Measurements from ENCODE around the genes CLRN1, P2RY14 and GPR87.

- RRBS: no CpG with 5 or more reads among the region's 3 CpGs
Observed at GRCh38 chr3:150039048-150039265, 68.3 kb upstream of the PFN2 start.

GRCh38 chr3:150267284-150267715 is 140.8 kb upstream of the TSC22D2 start:
- RRBS: no CpG with 5 or more reads among the region's 2 CpGs

- RRBS: no CpG with 5 or more reads among the region's 8 CpGs
Observed at GRCh38 chr3:150308618-150309155, 99.4 kb upstream of the TSC22D2 start.

DNA sequence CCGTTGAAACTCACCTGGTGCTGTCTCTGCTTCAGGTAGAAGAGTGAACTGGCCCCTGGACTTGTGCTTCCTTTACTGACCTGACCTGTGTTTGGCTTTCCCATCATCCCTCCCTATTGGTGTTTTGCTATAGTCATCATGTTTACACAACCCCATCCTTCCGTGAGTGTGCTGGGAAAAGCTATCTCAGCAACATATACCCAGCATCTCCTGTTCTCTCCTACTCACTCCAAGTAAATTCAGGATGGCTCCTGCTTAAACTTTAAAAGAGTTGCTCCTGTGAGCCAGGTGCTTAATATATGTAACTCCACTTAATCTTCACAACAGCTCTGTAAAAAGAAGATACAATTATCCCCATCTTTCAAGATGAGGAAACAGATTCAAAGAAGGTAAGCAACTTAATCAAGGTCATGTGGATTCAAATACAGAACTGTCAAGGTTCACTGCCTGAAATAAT is 77.1 kb upstream of the TSC22D2 start:
- RRBS: no CpG with 5 or more reads among the region's 2 CpGs

DNA sequence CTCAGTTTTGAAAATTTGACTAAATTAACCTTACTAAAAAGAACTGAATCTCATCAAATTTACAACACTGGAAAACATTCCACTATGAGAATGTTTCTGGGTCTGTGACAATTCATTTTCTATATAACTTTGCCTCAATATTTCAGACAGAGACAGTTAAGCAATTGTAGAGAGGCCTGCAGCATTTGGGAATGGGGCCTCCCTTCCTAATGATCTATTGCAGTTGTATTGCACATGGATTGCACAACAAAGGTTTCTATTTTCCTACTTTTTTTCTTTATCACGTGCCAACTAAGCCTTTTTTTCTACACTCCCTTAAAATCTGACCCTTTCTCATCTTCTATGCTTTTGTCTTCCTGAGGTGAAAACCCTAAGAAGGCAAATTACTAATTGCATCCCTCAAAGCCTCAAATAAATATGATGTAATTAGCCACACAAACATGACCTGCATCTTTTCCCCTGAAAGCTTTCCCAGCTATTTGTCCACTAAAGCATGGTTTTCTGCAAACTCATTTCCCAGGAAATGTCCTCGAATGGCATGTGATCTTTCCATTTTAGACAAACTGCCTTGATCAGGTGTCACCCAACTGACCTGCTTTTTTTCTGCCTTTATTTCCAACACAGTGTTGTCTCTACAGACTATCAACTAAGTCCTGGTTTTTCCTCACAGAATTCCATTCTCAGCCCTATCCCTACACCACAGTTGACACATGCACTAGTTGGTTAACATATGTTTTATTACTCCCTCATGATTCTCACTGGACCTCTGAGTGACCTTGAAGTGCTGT is 32.0 kb upstream of the TSC22D2 start:
- RRBS: no CpG with 5 or more reads among the region's 2 CpGs

- RRBS: 1% methylated on average over 37 of the region's 48 CpGs
Observed at GRCh38 chr3:150410527-150411104, 2.5 kb downstream of the TSC22D2 start.

DNA sequence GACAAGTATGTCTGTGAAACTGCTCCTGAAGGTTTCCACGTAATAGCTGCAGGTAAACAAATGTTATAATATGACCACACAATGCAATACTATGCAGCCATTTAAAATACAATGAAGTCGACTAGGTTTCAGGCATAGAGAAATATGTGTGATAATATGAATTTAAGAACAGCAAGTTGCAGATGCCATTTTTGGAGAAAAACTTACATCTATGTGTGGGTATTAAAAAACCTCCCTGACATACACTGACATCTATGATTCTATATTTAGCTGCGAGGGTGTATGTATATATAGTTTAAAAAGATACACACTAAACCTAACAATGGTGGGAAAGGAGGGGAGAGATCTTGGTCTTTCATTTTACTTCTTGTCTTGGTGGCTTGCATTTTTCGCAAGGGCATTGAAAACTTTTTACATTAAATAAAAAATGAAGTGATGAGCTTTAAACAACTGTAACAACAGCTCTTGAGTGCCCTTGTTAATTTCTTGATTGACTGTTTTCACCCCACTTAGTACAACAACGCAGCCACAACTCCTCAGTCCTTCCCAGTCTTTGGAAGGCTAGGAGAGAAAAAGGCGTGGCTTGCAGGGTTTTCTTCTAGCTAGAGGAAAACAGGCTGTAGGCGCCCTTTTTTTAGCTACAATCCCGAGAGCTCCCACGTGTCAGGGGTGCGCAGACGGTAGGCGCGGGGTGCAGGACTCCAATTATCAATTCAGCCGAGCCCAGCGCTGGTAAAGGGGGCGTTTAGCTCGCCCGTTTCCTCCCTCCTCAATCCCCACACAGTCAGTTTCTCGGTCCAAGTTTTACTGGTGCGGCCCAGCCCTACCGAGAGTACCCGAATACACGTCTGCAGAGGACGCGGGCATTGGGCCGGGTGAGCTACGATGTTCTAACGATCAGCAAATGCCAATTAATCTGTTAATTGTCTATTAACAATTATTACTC is 1.4 kb downstream of the SIAH2 start:
- RRBS: no CpG with 5 or more reads among the region's 28 CpGs

DNA sequence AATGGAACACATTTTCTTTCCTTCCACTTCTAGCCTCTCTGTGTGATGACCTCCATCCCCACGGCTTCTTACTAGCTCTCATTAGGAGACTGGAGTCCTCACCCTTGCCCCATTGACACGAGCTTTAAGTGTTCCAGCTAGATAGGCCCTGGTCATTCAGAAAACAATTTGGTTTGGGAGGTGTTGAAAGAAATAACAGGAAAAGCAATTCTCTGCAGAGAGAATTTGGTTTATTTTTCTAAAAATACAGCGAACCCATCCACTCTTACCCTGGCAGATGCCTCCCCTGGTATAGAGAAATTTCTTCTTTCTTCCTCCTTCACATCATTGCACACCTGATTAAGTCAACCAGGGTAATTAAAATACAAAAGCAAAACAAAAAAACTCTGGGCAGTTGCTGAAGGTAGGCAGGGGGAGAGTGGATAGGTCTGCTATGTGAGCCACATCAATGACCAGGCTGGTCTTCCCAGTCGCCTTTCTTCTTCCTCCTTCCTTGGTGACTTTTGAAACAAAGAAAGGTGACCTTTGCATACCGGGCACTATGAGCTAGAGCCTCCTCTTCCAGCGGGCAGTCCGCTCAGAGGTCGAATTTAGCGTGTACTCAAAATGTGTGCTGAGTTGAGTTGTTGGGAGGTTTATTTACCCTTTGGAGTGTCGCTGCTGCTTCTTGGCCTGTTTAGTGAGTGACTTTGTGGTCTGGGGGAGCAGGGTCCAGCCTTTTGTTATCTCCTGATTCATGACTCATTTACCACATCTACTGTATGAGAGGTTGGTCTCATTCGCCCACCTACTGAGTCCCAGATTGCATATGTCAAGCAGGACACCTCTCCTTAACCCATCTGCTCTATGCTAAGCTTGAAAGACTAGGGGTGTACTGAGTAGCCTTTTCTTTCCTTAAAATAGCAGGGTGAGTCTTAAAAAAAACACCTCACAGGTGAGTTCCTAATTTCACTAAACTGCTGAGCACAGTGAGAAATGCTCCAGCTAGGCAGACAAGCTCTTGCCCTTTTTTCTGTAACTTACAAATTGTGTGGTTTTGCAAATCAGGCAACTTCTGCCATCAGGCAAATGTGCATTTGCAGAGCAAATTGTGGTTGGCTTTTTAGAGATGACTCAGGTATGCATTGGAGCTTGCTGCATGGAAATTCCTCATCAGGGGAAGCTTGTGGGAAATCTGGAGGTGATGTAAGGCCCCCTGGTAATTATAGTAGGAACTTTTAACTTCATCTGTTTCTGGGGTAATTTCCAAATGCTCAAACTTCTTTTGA is 3.0 kb upstream of the SIAH2 start:
- RRBS: no CpG with 5 or more reads among the region's 11 CpGs

DNA sequence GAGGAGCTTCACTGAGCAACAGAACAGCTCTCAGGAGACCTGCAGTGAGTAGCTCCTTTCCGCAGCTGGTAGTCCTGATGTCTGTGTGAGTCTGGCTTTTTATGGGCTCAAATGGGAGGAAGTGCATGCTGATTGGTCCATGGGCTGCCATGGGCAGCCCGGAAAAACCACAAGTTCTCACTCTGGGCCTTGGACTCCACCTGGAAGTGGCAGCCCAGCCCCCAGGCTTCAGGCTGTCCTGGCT is 11.4 kb upstream of the SIAH2 start:
- RRBS: no CpG with 5 or more reads among the region's 2 CpGs

DNA sequence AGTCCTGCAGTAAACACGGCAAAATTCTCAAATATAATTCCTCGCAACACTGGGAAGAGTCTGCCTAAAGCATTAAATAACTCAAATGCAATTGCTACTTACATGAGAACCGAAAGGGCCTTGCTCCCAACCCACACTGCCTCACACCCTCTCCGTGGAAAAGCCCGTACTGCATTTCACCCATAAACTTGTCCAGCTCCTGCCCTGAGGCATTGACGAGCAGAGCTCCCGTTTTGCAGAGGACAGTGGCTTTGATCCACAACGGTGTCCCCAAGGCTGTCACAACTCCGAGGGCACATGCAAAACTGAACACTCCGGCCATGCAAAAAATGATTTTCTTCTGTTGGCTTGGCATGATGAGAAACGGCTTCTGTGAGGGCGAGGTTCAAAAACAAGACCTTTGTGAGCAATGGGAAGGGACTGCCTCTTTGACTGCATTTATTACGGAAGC is at the start of gene CLRN1:
CLRN1 (minus strand) TSS at position 374 of the 451 bp plus-strand sequence.
- RRBS: no CpG with 5 or more reads among the region's 13 CpGs

- RRBS: no CpG with 5 or more reads among the region's 8 CpGs
Observed at GRCh38 chr3:151278226-151279019, at the start of gene P2RY14. TSS of gene P2RY14 (minus strand) at chr3:151278542.

DNA sequence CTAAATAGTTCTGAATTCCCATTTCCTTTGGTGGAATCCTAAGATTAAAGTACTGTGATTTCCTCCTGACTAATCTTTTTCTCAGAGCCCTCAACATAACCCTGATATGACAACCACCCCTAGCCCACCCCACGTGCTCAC is 3.2 kb upstream of the P2RY14 start:
- RRBS: no CpG with 5 or more reads among the region's 1 CpG

DNA sequence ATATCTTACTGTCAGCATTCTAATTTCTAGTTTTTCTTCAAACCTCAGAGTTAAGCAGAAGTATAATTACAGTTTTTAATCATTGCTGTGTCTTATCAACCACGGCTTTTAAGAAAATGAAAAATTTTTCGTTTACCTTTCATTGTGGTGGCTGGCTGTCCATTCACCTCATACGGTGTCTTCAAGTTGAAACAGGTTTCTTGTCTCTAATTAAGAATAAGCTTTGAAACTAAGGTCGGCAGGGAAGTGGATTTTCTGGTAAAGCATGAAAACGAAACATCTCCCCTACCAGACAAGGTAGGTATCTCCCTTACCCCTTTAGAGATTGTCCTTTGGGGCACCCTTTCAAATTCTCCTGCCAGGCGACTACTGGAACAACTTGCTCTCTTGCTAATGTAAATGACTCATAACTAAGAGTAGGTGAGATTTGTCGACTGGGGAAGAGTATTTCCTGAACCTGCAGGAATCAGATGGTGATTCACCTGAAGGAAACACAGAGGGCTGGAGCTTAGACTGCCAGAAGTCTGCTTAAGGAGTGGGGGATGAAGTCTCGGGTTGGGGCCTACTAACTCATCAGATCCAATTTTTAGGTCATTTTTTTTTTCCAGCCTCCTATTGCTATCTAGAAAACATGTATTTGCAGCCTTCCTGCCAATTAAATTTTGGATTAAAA is at the start of gene GPR87:
GPR87 (minus strand) TSS at position 371 of the 673 bp plus-strand sequence.
- RRBS: no CpG with 5 or more reads among the region's 8 CpGs

DNA sequence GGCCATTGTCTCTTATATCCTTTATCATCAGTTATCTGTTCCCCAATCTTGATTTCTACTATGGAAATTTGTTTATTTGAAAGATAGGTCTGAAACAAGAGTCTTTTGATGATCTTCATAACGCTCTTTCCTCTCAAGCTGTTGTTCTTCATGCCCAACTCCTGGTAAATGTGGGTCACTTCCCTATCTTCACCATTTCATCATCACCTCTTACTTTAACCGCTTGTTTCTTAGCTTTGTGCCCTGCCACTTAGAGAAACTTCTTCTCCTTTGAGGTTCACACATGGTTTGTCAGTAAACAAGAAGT is 16.8 kb upstream of the P2RY13 start:
- RRBS: no CpG with 5 or more reads among the region's 2 CpGs

DNA sequence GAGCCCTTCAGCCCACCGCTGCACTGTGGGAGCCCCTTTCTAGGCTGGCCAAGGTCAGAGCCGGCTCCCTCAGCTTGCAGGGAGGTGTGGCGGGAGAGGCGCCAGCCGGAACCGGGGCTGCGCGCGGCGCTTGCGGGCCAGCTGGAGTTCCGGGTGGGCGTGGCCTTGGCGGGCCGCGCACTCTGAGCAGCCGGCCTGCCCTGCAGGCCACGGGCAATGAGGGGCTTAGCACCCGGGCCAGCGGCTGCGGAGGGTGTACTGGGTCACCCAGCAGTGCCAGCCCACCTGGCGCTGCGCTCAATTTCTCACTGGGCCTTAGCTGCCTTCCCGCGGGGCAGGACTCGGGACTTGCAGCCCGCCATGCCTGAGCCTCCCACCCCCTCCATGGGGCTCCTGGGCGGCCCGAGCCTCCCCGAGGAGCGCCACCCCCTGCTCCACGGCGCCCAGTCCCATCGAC is 116.4 kb upstream of the MBNL1 start:
- RRBS: no CpG with 5 or more reads among the region's 34 CpGs

GRCh38 chr3:152155694-152156005 is 113.1 kb upstream of the MBNL1 start:
- RRBS: no CpG with 5 or more reads among the region's 2 CpGs

DNA sequence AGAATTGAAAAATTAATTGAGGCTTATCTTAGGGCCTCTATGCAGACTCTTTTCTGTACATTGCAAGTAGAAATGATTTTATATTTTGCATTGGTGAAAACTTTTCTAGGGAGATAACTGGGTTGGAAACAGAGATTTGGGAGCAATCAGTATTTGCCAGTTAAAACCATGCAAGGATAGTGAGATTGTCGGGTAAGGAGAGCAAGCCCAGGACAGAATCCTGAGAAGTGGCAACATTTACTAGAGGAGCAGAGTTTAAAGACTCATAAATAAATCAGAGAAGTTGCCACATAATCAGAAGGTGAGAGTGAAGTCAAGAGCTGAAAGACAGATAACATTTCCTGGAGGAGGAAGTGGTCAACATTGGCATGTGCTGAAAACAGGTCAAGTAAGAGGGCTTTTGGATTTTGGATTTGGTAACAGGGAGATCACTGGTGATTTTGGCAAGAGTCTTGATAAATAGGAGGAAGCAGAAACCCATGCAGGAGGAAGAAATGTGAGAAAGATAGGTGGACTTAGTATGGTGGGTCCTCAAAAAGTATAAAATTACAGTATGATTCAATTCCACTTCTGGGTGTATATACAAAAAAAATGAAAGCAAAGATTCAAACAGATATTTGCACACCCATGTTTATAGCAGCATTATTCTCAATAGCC is 27.6 kb upstream of the MBNL1 start:
- RRBS: no CpG with 5 or more reads among the region's 1 CpG